Myometrial cell (primary cell): ENCODE measurements around a stretch of chr10.

DNA sequence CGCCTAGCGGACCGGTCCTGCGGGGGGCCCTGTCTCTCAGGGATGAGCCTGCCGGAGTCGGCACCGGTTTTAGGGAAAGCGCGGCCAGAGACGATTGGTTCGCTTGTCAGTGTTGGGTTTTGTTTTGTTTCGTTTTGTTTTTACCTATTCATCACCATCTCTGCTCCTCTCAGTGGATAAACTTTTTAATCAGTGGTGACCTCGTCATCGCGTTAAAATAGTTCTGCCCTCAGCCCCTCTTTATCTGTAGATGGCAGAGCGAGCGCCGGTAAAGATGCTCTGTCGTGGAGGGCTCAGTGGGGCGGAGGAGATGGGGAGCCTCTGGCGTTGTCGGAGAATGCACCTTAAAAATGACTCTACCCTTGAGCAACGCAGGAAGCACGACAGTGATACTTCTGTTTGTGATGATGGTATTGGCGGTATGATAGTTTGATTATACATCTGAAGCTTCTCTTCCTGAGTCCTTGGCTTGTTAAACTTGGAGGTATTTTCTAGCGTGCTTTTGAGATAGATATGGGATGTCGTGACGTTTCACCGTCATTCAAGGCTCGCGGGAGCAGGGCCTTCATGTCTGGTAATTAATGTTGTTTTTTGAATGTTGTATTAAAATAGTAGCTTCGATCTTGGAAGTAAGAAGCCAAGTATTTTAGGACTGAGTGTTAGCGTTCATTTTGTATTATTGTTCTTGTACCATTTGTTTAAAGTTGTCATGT lies 584 bp downstream of the CSGALNACT2 start:
- RAMPAGE, long total RNA: no peak

- RAMPAGE, long total RNA: no peak
Measured at GRCh38 chr10:43225547-43226222, 41.2 kb downstream of the RASGEF1A start.

GRCh38 chr10:43389677-43390528 lies 18.5 kb downstream of the FXYD4 start:
- RAMPAGE, long total RNA: no peak

GRCh38 chr10:43399683-43400162 lies 9.3 kb downstream of the HNRNPF start:
- RAMPAGE, long total RNA: no peak

DNA sequence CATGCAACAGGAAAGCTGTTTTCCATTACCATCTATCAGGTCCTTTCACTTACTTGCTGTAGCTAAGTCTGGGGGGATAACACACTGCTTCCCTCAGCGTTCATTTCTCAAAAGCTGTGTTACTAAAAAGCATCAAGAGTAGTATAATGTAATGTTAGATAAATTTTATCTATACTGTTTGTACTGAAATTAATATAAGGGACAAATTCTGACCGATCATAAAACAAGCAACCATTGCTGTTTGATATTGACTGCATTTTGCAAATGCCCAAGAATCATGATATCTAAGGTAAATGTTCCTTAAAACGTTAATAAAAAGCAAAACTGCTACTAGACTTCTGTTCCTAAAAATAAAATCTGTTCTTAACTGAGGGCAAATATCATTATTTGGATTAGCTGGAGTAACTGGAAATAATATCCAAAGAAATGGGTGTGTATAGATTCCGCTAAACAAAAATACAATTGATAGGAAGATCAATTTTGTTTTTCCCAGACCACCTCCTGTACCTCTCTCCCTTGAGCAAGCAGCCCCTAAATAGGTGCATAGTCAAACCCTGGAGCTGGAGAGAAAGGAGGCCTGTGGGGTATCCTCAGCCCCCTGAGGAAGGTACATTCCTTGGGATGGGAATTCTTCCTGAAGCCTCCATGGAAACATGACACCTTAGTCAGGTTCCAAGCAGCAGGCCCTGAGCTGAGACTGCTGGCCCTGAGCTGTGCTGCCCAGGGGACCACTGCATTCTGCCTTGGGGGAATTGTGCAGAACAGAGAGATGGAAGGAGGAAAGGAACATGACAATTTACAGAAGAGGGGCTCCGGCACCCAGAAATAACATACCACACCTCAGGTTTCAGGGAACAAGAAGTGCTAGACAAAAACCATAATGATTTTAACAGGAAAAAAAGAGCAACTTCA lies 7.5 kb downstream of the HNRNPF start:
- RAMPAGE, long total RNA: no peak

- RAMPAGE, long total RNA: no peak
Measured at GRCh38 chr10:43417893-43418703, 9.1 kb upstream of the HNRNPF start.

DNA sequence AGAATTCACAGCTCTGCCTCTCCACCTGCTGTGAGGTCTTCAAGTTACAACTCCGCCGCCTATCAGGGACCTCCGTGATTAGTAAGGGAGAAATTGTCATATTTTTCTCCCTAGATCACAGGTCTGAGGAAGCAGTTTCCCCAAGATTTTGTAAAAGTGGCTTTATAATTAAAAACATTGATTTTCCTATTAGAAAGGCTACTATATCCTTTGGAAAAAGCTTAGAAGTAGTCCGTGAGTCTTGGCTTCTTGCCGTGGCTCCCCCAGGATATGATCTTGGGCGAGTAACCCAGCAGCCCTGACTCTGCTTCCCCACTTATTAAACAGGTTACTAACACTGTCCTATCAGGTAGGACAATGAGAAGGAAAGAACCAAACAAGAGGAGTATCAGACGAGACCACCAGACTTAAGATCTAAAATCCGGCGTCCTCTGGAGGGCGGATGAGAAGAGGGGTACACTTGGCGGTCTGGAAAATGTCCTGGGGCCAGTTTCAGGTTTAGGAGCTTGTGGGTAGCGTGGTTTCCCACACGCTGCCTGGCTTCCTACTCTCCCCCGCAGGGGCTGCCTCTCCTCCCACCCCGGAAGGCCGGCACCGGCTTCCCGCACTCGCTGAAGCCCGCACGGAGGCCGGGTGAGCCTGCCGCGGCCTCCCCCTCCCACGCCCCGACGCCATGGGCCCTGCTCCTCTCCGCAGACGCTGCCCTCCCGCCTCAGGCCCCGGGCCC lies 690 bp downstream of the ZNF32 start:
- RAMPAGE, long total RNA: no peak

- RAMPAGE, long total RNA: no peak
Measured at GRCh38 chr10:43759617-43760113, 111.0 kb upstream of the ZNF32 start.

DNA sequence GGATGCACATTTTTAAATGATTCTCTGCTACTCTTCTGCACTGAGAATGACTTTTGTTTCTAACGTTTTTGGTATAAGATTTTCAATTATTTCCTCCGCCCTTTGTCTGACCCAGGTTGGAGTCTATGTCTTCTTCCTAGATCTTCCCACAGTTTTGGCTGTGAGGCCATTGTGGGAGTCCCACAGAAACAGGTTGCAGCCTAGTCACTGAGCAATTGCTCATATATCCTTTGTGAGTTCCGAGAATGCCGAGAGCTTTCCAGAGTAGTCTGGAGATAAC lies 167.9 kb upstream of the ZNF32 start:
- RAMPAGE, long total RNA: no peak

- RAMPAGE, long total RNA: no peak
Measured at GRCh38 chr10:43822445-43823077, 173.9 kb upstream of the ZNF32 start.

DNA sequence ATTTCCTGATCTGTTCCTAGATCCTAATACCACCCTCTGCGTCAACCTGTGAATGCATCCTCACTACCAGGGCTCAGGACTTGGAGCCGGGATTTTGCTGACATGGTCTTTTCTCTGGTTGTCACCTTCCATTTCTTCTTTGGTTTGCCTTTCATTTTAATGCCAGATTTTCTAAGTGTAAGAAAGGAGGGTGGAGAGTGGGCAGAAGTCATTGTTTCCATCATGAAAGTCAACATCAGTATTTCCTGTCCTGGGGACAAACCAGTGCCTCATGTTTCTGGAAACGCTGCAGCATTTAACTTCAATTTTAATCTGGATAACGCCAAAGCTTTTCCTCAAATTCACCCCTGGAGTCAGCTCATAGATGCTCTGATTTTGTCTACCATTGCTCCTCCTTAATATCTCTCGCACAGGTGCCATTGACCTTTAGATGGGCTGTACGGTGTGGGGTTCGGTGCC lies 210.5 kb upstream of the ZNF32 start:
- RAMPAGE, long total RNA: no peak

DNA sequence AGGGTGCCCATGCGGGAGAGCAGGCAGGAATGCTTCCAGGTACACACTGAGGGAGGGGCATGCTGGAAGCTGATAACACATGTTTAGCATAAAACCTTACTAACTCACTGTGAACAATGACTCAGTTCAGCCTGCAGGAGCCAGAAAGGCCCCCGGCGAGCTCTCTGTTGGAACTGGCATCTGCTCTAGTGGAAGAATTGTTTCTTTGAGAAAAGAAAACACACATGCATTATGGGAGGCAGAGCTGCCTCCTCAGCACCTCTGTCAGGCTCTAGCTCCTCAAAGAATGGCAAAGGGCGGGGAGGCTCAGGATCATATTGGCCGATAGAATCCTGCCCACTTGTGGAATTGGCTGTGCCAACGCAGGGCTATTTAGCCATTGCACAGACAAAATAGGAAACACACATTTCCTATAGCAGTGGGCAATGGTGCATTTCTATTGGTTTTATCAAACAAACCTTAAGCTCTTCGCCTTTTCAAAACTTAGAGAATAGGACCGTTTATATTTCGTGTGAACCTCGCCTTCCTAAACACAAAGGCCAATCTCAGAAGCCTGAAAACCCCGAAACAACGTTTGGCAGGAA lies 338.2 kb downstream of the CXCL12 start:
- RAMPAGE, long total RNA: no peak

- RAMPAGE, long total RNA: no peak
Measured at GRCh38 chr10:44253855-44254066, 131.1 kb downstream of the CXCL12 start.

GRCh38 chr10:44382339-44382822 lies 2.5 kb downstream of the CXCL12 start:
- RAMPAGE, long total RNA: no peak

GRCh38 chr10:44576600-44577350 lies 191.9 kb upstream of the CXCL12 start:
- RAMPAGE, long total RNA: no peak

DNA sequence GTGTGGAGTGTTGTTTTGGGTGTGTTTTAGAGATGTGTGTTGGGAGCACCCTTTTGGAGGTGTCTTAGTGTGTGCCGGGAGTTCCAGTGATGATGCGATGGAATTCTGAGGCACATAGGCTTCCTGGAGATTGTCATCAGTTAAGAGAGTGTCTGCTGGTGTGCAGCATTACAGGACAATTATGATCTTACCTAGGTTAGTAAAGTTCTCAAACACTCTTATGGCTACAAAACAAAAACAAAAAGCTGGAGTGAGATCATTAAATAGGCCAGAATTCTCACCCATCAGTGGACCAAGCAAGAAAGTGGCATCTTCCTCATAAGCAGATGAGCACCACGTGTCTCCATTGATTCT lies 22.6 kb upstream of the RASSF4 start:
- RAMPAGE, long total RNA: no peak

GRCh38 chr10:44963038-44963828 lies 3.6 kb downstream of the RASSF4 start:
- RAMPAGE, long total RNA: no peak

DNA sequence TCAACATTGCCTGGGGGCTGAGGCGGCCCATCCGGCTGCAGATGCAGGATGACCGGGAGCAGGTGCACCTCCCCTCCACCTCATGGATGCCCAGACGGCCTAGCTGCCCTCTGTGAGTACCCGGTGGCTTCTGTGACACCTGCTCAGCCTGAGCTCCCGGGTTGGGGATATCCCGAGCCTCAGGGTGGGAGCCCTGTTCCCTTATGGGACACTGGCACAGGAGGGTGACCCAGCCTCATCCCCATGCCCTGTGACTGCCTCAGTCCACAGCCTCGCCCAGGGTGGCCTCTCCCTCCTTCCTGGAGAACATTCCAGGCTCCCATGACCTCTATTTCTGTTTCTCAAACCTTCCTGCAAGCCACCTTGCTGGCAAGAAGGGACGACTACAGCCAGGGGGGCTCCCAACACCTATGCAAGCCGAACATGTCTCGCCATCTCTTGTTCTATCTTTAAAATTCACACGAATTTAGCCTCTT lies 4.0 kb upstream of the DEPP1 start:
- RAMPAGE, long total RNA: no peak

- RAMPAGE, long total RNA: no peak
Measured at GRCh38 chr10:45673260-45673592, 654 bp upstream of the ZFAND4 start.

- RAMPAGE, long total RNA: no peak
Measured at GRCh38 chr10:46272035-46272436, 14.8 kb upstream of the ANTXRL start.